H9 (cell line): ENCODE measurements around a stretch of chr10.

DNA sequence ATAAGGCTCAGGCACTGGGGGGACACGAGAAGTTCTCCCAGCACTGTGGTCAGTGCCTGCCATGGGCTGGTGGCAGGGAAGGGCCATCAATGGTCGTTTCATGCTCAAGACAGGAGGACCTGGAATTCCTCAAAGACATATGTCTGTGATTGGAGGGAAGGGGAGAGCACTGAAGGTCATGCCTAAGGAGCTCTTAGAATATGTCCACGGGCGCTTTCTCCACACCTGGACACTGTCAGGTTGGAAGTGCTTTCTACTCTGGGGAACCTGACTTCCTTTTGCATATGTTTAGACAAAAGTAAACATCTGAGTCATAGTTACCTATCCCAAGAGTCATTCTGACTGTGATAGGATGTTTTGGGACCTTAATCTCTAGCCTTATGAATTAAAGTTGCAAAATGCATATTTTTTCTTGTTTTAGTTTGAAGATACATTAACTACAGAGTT lies 251.8 kb downstream of the KLF6 start:
- PRO-cap = no peak

GRCh38 chr10:3783047-3783331 lies 2.0 kb downstream of the KLF6 start:
- PRO-cap = bidirectional peak, plus-strand start at chr10:3783125, minus-strand start at chr10:3782845; bidirectional peak, plus-strand start at chr10:3783406, minus-strand start at chr10:3783223

DNA sequence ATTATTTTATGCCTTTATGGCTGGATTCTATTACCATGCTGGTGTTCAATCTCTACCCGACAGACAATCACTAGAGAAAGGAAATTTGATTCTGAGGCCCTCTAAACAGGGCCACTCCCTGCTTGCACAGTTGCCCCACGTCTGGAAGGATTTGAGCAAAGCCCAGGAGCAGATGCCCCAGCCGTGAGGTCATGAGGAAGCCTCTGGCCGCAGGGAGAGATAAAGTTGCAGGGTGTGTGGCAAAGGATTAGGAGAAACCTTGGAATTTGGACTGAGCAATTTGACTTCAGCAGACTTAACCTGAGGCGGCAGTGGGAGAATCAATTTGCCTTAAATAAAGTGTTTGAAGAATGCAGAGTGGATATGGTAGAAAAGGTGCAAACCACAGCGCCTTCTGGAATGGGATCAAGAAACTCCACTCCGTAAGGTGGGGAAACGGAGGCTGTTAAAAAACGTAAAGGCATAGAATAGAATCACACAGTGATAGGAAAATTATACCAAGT lies 40.3 kb upstream of the KLF6 start:
- PRO-cap = no peak

- PRO-cap = bidirectional peak, plus-strand start at chr10:3888302, minus-strand start at chr10:3888166
Measured at GRCh38 chr10:3887672-3888581, 102.9 kb upstream of the KLF6 start.

DNA sequence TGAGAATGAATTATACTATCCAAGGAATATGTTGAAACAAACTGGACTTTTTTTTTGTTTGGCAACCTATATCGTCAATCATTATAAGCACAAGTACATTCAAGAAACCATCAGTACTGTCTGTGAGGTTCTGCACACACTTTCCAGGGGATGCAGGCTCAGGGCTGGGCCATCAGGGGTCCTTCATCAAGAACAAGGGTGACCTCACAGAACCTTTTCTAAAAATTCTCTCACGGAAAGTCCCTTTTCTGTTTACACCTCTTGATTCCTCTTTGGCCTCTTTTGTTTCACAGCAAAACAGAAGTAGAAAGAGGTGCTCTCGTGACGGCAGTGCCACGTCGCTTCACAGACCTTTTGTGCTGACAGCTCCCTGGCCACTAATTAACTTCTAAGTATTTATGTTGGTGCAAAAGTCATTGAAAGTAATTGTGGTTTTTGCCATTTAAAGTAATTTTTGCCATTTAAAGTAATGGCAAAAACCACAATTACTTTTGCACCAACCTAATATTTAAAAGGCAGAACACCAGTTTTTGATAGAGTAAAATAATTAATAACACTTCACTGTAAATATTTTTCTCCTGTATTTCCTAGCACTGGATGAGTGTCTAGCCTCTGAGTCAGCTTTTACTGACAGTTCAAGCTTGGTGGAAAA lies 117.4 kb upstream of the KLF6 start:
- PRO-cap = no peak

- PRO-cap = no peak
Measured at GRCh38 chr10:3904461-3904849, 119.4 kb upstream of the KLF6 start.

DNA sequence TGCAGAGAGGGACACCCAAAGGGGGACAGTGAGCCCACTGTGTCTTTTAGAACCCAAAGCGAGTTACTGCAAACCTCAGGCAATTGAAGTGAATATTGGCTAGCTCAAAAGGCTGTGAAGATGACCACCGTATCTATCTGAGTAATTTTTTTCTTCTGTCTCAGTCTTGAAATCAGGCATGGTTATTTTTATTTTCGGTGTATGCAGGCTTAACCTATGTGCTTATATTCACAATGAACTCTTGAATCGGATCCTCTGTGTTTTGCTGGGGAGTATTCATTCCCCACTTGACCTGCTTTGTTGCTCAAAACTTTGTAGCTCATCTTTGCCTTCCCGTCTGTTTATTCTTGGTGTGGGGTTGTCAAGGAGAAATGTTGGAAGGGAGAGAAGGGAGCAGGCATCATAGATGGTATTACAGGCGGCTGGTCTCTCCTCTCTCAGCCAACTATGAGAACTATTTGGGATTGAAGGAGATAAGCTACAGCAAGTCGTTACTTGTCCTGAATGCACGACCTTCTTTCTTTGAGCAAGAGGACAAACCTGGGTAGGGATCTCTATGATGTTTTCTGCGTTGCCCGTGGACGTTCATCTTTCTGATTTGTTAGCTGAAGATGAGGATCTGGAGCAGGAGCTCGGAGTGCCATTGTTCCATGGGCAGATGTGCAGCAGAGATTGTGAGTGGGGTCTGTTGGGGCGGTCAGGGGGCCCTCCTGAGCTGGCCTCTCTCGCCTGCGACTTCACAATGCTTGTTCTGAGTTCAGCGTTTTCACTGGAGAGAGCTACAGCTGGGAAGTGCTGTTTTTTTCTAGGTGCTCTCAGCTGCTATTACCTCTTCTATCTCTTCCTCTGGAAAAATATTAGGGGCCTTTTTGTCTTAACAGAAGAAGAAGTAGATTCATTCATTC lies 126.7 kb upstream of the KLF6 start:
- PRO-cap = no peak

DNA sequence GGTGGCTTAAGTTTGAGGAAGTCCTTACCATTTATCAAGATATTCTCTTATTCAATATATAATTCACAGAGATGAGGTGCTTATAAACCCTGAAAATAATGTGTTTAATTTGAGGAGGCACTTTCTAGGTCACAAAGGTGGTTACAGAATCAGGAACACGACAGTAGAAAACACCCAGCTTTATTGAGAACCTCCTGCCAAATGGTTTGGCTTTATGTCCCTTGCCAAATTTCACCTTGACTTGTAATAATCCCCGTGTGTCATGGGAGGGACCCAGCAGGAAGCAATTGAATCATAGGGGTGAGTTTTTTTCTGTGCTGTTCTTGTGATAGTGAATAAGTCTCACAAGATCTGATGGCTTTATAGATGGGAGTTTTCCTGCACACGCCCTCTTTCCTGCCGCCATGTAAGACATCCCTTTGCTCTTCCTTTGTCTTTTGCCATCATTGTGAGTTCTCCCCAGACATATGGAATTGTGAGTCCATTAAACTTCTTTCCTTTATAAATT lies 193.7 kb upstream of the KLF6 start:
- PRO-cap = no peak

GRCh38 chr10:4034721-4035764 lies 250.0 kb upstream of the KLF6 start:
- PRO-cap = no peak

GRCh38 chr10:4050834-4052196 lies 266.3 kb upstream of the KLF6 start:
- PRO-cap = no peak

DNA sequence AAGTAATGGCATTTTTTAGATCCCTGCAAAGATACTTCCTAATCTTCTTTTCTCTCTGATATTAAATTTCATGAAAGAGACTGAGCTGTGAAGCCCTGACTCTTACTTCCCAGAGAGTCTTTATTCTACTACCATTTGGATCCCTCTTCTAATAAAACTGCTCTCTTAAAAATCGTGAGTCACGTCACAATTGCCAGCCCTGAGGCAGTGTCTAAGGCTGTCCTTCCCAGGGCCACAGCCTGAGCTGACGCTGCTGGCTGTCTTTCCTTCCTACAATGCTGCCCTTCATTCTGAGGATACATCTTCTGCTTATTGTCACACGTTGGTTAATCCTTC lies 283.2 kb upstream of the KLF6 start:
- PRO-cap = no peak

DNA sequence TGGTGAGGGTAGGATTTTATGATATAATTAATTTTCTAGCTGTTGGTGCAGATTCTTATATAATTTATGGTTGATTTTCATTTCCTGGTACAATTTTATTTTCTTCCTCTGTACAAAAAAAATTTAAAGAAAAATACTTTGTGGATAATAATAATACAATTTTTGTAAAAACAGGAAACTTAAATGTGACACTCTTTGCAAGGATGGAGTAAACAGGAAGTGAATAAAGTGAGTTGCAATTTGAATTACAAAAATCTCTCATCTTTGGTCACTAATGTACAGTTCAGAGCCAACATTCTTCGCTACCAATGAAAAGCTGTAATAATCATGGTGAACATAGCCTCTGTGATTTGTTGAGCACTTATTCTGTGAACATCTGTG lies 295.1 kb upstream of the KLF6 start:
- PRO-cap = no peak

GRCh38 chr10:4196840-4197034 lies 411.7 kb upstream of the KLF6 start:
- PRO-cap = no peak

DNA sequence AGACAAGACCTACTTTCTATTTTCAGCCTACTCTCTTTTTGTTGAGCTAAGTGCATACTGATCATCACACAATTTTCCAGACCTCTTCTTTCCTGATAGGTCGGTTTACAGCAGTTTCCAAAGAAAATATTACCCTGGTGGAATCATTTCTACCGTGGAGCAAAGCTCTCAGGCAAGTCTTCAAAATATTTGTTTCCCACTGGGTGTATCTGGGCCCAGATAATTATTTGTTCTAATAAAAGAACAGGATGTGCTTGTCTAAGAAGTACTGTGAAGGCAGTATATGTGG lies 412.0 kb upstream of the KLF6 start:
- PRO-cap = no peak

DNA sequence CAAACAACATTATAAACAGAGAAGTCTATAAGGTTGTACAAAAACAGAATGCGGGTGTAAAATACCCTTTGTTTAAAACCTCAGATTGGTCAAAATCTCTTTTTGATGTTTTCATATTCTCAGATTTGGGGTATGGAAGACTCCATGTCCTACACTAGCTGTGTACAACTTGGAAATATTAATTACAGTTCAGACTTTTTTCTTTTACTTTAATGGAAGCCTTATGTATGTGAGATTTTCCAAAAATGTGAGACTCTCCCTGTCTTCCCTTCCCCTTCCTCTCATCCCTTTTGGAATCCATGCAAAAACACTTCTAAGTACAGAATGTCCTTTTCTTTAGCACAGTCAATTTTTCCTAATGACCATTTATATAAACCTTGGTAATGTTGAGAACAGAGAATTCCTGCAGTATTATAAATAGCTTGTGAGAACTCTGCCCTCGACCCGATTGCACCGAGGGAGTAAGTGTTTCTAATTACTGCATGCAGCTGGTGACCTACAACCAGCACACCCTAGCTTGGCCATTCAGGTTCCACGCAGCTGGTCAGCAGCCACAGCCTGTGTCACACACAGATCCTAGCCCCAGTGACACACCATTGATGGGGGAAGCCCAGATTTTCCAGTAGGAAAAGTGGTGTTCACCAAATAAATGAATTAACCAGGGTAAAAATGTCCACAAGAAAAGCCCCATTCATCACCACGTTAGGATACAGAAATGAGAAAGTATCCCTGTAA lies 498.8 kb upstream of the KLF6 start:
- PRO-cap = no peak

DNA sequence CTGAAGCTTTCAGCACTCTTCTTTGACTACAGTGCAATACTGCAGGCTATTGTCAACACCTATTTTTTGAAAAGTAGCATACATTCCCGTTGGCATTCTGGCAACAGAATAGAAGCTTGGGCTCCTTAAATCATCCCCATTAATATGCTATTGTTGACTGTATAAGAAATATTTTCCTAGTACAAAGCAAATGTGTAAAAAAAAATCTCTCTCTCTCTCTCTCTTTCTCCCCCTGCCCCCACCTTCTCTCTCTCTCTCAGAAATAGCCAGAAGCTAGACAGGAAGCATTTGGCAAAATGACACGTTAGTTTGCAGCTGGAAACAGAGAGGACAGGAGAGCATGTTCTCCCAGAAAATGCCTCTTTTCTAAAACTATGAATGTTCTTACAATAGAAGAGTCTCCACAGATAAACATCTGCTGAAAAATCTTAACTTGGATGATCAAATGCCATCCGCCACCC lies 59.6 kb upstream of the AKR1E2 start:
- PRO-cap = no peak

DNA sequence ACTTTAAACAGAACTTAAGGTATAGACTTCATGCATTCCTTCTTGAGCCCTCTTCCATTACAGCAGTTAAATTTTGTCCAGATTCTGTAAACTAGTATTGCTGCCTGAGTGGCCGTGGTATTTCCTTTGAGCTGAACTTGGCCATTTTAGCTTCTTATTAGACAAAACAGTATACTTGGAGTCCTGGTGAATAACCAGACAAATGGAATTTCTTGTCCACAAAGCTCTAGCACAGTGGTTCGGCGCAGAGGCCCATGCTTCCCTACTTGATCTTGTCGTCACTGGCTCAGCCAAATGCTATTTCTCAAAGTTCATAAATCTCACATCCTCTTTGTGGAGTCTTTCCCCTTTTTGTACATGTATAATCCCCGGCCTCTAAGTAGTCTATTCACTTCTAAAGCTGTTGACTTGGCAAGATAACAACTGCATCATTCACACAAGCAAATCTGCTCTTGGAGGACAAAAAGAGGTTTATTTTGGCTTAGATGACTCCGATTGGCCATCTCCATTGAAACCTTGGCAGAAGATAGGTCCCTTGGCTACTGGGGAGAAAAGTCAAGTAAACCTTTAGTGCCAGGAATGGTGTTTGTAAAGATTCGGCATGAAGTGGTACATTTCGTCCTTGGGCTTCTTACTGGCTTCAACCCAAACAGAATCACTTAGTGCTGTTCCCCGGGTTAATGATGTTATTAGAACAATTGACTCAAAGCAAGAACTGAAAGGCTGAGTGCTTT lies 5.2 kb upstream of the AKR1E2 start:
- PRO-cap = no peak

DNA sequence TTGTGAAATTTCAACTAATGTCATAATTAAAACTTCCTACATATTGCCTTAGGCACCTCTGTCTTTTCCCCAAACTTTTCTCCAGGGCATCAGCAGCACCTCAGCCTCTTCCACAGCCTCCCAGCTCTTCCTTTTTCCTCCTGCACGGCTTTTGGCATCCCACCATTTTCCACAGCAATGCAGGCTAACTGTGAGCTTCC lies 6.0 kb upstream of the AKR1C1 start:
- PRO-cap = no peak

- PRO-cap = no peak
Measured at GRCh38 chr10:5035014-5035824, 31.6 kb upstream of the AKR1C2 start.

DNA sequence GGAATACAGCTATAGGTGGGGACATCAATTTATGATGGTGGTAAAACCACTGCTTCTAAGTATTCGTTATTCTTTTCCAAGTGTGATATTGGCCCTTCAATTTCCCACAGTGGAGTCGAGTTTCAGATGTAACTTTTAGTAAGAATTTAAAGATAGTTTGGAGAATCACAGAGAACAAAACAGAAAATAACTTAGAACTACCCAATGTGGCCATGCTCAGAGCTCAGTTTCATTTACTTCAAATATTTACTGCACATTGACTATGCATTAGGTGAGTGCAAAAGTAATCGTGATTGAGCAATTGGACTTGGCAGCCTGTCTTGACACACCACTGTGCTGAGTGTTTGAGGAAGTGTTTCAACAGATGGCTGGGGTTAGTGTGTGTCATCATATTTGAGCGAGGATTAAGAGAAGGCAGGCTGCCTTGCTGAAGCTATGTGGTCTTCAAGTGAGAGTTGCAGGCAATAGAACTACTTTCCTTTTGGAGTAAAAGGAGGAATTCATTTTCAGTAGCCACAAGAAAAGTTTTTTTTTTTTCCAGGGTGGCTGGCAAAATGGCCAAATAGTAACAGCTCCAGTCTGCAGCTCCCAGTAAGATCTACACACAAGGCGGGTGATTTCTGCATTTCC lies 37.4 kb downstream of the AKR1C4 start:
- PRO-cap = no peak